ENCODE measurements around a stretch of chr6.

GRCh38 chr6:2034960-2035644 lies 210.3 kb downstream of the GMDS start:
- PRO-cap, result no peak

- PRO-cap, result bidirectional peak, plus-strand start at chr6:2110618, minus-strand start at chr6:2110531
Observed at GRCh38 chr6:2110249-2110905, 135.0 kb downstream of the GMDS start.

- PRO-cap, result no peak
Observed at GRCh38 chr6:2122824-2123689, 122.3 kb downstream of the GMDS start.

DNA sequence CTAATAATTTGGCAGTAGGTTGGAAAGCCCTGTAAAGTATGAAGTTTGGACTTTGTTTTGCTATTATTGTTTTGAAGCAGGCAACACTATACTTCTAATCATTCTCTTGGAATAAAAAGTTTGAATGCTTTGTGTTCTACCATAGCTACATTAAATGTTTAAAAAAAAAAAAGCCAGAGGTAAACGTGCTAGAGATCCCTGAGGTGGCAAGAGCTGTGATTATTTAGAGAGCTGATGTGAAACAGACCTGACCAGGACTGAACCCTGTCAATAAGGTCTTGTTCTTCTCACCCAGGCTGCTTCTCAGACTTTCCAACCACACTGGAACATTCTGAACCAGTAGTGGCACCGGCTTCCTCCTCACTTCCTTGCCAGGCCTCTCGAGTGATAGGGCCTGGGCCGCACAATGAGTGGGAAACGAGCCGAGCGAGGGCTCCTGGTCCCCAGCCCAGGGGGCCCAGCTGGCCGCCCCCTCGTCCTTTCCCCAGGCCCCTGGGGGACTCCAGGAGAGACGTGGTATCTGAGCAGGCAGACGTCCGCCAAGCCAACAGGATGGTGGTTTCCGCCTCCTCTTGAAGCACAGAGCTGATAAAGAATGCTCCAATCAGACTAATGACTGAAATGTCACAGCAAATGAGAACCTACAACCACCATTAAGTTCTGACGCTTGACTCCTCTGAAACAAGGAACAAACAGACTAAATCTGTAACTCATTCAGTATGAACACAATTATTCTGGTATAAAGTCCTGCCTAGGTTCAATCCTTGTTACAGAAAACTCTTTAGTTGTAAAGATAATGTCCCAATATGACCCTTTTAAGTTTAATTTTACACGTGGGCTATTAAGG lies 117.9 kb downstream of the GMDS start:
- PRO-cap, result no peak

- PRO-cap, result no peak
Observed at GRCh38 chr6:2777325-2778181, 12.4 kb downstream of the WRNIP1 start.

DNA sequence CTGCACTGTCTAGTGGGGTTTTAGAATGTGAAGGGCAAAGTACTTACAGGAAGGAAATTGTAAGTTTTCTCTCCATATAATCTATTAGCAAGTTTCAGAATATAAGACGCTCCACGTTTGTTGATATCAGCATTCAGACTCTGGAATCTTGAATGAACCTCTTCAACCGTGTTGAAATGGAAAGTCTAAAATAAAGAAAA lies 3.3 kb downstream of the SERPINB1 start:
- PRO-cap, result no peak

GRCh38 chr6:2931845-2932577 lies 28.9 kb upstream of the SERPINB9 start:
- PRO-cap, result no peak

- PRO-cap, result no peak
Observed at GRCh38 chr6:2984552-2985499, 13.5 kb upstream of the SERPINB6 start.

- PRO-cap, result no peak
Observed at GRCh38 chr6:2986506-2987253, 13.0 kb upstream of the NQO2 start.

GRCh38 chr6:2989439-2990252 lies 10.0 kb upstream of the NQO2 start:
- PRO-cap, result unidirectional peak, minus-strand start at chr6:2989529; bidirectional peak, plus-strand start at chr6:2989902, minus-strand start at chr6:2989679

GRCh38 chr6:2998718-2999776 lies 647 bp upstream of the NQO2 start:
- PRO-cap, result unidirectional peak, plus-strand start at chr6:2998796; bidirectional peak, plus-strand start at chr6:2999878, minus-strand start at chr6:2999562

- PRO-cap, result no peak
Observed at GRCh38 chr6:3154351-3155056, 2.8 kb downstream of the TUBB2A start.

DNA sequence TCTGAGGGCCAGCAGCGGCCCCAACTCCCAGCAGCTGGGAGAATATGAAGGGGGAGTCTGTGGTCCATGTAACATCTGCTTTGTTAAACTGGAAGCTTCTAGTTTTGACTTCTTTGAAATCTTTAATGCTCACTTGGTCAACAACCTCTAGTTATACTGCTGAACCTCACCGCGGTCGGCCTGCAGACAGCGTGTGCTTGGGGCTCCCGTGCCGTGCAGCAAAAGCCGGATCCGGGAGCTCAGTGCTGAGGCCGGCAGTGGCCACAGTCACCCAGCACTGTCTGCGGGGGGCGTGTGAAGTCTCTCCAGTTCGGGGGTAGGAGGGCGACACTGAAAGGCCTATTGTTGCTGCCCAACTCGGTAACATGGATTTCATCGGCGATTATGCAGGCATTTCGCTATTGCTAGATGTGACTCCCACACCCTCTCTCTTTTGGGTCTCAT lies 34.0 kb downstream of the TUBB2B start:
- PRO-cap, result no peak

GRCh38 chr6:3232048-3232648 lies 4.7 kb upstream of the TUBB2B start:
- PRO-cap, result no peak

GRCh38 chr6:3270346-3271081 lies 11.8 kb downstream of the PSMG4 start:
- PRO-cap, result no peak

DNA sequence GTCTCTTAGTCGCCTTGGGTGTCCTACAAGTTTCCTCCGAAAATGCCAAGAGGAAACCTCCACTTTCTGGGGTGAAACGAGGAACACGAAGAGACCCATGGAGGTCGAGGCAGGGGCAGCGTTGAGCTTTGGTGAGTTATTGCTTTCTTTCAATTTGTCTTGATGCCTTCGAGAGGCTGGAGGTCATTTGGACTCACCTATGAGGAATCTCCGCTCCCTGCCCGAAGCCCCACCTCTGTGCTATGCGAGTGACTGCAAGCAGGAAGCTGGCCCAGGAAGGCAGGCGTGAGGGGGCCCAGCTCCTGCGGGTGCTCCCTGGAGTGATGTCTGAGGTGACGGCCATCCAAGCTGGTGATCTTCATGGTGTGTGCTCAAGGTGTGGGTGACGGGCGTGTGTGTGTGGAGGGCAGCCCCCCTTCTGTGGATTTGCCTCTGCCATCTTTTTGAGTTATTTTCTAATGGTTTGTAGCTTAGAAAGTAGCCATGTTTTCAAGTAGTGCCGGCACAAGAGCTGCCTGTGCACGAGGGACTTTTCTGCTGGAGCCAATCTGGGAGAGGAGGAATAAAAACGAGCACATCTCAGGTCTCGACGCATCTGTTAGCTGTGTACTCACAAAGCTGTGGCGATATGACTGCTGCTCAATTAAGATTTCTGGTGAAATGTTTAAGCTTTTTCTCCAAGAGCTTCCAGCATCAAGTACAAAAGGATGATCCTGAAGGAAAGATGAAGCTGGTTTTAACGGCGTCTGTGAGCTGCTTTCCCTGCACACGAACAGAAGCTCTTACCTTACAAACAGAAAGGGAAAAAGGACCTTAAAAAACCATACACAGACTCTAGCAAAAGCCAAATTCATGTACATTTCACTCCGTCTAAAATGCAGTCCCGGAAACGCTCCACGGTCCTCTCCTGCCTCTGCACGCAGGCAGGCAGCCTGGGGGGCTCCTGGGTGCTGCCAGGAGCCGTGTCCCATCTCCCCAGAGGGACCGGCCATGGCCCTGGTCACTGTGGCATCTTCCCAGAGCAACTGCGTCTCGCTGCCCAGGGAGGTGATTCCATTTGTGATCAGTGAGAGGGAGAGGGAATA lies 13.3 kb downstream of the PSMG4 start:
- PRO-cap, result no peak

- PRO-cap, result no peak
Observed at GRCh38 chr6:3347915-3348628, 89.3 kb downstream of the PSMG4 start.

GRCh38 chr6:3356705-3356897 lies 97.9 kb downstream of the PSMG4 start:
- PRO-cap, result no peak

- PRO-cap, result no peak
Observed at GRCh38 chr6:3364357-3364927, 92.4 kb downstream of the SLC22A23 start.

DNA sequence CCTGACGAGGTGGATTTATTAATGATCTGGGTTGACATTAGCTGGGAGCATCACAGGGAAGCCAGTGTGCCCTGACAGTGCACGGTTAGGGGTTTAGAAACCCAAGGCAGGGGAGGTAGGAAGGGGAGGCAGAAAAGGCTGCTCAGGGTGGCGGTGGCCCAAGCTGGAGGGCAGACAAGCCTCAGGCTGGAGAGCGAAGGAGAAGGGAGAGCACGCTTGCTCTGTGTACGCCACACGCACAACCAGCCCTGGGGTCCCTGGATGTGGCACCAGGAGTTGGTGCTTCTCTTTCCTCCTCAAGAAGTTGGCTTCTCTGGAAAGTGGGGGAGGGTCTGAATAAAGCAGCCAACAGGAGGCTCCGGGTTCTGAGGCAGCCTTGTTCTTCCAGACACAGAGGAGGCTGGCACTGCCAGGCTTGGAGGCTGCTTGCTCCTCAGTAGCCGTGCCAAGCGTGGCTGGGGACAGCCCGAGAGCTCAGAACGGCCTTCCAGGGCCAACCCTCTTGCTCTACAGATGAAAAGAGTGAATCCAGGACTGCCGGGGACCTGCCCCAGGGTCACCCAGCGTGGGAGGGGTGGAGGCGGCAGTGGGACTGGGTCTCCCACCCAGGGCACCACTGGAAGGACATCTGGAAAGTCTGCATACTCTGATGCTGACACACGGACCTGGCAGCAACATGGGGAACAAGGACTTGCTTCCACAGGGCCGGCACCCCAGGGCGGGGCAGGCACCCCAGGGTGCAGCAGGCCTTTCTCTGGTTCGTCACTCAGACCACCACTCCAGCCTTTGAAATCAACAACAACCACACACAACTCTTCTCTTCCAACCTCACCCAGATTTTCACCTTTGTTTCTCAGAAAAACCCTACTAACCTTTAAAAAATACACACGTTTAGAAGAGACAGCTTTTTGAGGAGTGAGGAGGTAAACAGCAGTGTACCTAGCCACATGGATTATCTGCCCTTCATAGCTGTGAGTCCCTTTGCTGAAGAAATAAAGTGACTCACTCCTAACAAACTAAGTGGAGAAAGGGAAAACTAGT lies 70.4 kb downstream of the SLC22A23 start:
- PRO-cap, result no peak

Data from ascending aorta (tissue), 1 donor.